ENCODE results near the genes ZNF541, NOP53 and GRIN2D.

GRCh38 chr19:47316698-47317235 is 7.1 kb downstream of the C5AR1 start:
- PRO-cap = no peak

GRCh38 chr19:47382422-47382695 is 33.2 kb downstream of the DHX34 start:
- PRO-cap = no peak

DNA sequence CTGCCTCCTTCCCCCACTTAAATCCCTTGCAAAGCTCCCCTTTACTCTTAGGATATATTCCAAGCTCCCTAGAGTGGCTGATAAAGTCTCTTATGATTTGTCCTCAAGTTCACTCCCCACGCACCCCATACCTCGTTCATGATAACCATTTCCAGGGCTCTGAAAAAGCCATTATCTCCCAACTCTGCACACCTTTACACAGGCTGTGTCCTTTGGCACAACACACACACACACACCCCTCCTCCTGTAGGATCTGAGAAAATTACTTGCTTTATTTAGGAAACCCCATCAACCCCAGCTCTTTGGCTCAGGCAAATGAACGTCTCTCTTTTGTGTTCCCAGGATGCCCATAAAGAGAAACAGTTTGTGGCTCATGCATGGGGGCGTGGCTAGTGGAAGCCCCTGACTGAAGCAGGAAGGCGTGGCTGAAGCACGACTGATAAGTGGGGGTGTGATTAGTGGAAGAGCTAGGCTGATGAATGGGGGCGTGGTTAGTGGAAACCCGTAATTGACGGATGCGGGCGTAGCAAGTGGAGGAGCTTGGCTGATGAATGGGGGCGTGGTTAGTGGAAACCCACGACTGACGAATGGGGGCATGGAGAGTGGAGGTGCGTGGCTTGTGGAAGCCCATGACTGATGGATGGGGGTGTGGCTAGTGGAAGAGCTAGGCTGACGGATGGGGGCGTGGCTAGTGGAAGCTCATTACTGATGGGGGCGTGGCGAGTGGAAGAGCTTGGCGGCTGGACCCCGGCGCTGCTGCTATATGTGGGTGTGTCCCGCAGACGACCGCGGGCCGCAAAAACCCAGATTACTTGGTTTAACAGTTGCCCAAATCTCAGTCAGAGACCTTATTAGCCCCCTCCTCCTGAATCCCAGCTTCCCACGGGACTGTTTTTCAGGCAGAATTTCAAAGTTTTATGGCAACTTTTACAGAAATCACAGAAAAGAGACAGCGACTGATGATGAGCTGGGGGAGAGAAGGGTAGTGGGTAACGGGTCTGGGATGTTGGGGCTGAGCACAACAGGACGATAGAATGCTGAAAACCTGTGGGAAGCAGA is 8.8 kb upstream of the MEIS3 start:
- PRO-cap = bidirectional peak, plus-strand start at position 730 of the sequence, minus-strand start at position 481 of the sequence

DNA sequence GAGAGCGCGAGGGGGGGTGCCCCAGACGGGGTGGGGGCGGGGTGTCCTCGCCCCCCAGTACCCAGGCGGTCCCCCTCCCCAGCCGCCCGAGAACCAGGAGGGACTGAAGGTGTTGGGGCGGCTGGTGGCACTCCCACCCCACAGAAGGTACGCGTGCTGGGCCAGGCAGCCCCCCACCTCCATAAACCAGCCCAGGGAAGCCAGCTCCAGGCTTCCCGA is 290 bp downstream of the SLC8A2 start:
- PRO-cap = no peak

- PRO-cap = no peak
These were observed 12.2 kb downstream of the NAPA start for GRCh38 chr19:47502715-47502986.

DNA sequence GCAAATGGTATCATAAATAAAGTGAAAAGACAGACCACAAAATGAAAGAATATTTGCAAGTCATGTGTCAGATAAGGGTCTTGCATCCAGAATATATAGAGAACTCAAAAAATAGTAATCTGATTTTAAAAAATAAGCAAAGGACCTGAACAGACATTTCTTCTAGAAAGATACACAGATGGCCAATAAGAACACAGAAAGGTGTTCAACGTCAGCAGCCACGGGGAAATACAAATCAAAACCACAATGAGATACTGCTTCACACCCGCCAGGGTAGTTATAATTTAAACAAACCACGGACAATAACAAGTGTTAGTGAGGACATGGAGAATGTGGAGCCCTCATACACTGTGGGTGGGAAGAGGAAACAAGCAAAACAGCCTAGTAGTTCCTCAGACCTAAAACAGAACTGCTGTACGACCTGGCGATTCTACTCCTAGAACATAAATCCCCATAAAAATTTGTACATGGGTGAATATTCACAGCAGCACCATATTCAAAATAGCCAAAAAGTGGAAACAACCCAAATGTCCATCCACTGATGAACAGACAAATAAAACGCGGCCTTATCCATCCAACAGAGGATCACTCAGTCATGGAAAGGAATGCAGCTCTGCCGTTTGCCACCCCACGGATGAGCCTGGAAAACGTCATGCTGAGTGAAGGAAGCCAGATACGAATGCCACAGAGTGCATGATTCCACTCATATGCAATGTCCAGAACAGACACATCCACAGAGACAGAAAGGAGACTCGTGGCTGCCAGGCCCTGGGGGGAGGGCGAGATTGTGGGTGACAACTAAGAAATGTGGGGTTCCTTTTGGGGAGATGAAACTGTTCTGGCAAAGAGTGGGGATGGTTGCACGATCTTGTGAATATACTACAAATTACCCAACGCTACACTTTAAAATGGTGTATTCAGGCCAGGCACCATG is 26.9 kb upstream of the NAPA start:
- PRO-cap = no peak

DNA sequence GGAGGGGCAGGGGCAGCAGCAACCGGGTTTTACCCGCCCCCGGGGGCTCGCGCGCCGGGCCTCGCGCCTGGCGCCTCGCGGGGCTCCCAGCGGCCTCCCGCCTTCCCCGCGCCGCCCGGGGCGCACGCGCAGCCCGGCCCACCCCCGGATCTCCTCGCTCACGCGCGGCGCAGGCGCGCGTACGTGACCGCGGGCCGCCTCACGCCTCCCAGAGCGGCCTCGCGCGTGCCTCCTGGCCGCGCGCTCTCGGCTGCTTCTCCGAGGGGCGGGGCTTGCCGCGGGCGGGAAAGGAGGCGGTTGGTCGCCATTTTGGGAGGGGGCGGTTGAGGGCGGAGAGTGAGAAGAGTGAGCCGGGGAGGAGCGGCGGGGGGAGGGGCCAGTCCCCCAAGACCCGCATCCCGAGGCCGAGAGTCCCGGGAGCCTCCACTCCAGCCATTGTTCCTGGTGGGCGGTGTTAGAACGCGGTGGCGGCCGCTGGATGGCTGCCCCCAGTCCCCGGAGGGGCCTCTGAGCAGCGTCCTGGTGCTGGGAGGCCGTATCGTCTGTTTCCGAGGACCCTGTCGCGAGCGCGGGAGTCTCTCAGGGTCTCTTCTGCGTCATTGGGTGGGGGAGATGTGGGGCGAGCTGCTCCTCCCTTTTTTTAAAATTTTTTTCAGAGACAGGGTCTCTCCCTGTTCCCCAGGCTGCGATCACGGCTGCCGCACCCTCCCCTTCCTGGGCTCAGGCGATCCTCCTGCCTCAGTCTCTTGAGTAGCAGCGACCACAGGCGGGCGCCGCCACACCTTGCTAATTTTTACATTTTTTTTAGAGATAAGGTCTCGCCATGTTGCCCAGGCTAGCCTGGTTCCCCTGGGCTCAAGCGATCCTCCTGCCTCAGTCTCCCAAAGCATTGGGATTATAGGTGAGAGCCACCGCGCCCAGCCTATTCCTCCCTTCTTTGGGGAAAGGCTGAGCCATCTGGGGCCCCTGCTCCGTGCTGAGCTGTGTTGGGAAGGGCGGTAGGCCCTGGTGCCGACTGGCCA is at the start of gene ZNF541:
Gene ZNF541, minus strand, starts transcription at position 99 of the 1,022 bp plus-strand sequence.
- PRO-cap = bidirectional peak, plus-strand start at position 157 of the sequence, minus-strand start at position 126 of the sequence; bidirectional peak, plus-strand start at position 271 of the sequence, minus-strand start at position 248 of the sequence

GRCh38 chr19:47633987-47634492 is 25.1 kb downstream of the BICRA start:
- PRO-cap = bidirectional peak, plus-strand start at chr19:47634244, minus-strand start at chr19:47634102

GRCh38 chr19:47723061-47723495 is 9.9 kb downstream of the EHD2 start:
- PRO-cap = no peak

- PRO-cap = no peak
These were observed 12.3 kb upstream of the NOP53 start for GRCh38 chr19:47733062-47733432.

DNA sequence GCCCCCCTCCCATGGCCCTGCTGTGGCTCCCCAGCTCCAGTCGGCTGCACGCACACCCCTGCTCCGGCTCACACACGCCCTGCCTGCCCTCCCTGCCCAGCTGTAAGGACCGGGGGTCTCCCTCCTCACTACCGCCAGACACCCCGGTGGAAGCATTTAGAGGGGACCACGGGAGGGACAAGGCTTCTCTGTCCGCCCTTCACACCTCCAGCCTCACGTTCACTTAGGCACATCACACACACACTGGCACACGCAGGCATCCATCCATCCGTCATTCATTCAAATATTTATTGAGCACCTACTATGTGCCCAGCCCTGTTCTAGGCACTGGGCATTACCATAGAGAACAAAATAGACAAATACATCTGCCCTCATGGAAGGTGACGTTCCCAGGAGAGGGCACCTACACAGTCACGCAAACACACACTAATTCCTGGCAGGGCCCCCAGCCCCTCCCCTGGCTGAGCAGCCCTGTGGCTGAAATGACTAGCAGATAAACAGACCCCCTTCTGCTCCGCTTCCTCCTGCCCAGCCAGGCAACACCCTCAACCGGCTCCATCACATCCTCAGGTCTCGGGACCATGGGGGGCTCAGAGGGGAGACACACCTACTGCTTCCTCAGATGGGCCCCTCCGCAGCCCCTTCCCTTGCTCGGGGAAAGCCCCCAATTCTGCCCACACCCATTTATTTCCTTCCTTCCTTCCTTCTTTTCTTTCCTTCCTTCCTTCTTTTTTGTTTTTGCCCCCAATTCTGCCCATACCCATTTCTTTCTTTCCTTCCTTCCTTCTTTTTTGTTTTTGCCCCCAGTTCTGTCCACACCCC is 3.7 kb upstream of the NOP53 start:
- PRO-cap = no peak

DNA sequence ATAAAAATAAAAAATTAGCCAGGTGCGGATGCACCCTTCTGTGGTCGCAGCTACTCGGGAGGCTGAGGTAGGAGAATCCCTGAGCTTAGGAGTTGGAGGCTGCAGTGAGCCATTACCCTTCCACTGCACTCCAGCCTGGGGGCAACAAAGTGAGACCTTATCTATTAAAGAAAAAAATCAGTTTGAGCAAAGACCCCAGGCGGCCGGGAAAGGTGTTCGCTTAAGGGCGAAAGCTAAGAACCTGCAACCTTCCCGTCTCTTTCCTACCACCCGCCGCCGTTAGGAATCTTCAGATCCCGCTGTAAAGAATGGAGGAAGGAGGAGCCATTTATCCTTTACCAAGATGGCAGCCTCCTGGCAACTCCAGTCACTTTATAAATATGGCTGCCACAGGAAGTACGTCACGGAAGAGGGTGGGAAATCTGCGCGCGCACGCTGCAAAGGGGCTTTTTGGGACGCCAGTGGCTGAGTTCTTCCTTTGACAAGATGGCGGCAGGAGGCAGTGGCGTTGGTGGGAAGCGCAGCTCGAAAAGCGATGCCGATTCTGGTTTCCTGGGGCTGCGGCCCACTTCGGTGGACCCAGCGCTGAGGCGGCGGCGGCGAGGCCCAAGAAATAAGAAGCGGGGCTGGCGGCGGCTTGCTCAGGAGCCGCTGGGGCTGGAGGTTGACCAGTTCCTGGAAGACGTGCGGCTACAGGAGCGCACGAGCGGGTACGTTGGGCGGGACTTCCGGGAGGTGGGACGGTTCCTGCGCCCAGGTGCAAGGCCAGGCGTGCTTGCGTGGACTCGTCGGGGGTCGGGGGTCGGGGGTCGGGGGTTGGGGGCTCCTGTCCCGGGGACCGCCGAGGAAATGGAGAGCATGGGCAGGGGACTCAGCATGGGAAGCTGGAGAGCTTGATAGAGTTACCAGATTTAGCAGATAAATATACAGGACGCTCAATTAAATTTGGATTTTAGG is at the start of gene NOP53:
Gene NOP53, plus strand, starts transcription at position 473 of the 957 bp plus-strand sequence.
- PRO-cap = unidirectional peak, plus-strand start at position 468 of the sequence

DNA sequence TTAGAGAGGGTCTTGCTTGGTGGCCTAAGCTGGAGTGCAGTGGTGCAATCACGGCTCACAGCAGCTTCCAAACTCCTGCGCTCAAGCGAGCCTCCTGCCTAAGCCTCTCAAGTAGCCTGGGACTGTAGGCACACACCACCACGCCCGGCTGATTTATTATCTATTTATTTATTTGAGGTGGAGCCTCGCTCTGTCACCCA is 1.0 kb upstream of the SELENOW start:
- PRO-cap = no peak

DNA sequence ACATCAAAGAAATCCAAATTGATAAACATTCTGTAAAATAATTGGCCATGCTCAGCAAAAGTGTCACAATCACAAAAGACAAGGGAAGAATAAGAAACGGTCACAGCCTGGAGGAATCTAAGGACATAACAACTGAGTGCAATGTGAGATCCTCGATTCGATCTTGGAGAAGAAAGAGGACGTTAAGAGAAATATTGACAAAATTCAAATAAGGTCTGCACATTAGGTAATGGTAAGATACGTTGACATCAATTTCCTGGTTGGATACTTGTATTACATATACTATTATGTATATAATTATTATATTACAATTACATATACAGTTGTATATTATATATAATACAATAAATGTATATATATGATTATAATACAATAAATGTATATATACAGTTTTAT is 1.1 kb upstream of the CARD8 start:
- PRO-cap = no peak

- PRO-cap = unidirectional peak, minus-strand start at chr19:48326072; unidirectional peak, minus-strand start at chr19:48326101
These were observed 518 bp downstream of the EMP3 start for GRCh38 chr19:48325735-48326405.

DNA sequence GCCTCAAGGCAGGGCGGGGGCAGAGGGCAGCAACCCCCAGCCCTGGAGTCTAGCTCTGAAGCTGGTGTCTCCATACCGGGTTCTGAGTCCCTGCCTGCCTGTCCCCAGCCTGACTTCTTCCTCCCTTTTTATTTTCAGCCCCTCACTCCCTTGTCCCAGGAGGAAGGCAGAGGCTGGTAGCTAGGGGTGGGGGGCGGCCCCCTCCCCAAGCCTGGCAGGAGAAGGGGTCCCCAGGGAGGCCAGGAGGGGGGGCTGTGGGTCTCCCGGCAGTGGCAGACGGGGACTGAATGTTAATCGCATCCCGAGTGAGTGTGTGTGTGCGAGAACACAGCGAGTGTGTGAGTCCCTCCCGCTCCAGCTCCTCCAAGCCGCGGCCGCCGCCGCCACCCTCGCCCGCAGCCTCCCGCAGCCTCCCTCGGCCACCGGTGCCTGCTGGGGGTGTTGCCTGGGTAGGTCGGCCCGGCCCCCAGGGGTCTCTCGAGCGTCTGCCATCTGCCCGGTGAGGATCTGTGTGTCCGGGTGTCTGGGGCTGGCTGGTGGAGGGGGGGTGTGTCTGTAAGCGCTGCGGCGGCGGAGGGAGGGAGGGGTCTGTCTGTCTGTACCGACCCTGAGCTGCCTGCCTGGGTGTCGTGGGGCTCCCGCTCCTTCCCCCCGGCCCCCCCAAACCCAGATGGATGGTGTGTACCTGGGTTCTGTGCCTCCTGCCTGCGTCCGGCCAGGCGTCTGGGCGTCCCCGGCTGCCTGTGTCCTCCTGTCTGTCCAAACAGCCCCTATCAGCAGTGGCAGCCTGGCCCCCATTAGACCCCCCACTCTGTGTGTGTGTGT is at the start of gene GRIN2D:
Gene GRIN2D, plus strand, starts transcription at position 299 of the 825 bp plus-strand sequence.
- PRO-cap = no peak

DNA sequence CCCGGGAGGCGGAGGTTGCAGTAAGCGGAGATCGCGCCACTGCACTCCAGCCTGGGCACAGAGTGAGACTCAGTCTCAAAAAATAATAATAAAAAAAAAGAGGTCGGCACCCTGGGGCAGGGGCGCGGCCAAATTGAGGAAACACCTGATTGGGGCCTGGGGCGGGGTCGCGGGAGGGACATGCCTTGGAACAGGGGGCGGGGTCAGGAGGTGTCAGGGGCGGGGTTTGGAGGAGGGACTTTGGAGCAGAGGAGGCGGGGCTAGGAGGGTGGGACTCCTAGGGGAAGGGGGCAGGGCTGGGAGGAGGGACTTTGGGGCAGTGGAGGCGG is 21.8 kb downstream of the GRIN2D start:
- PRO-cap = no peak

DNA sequence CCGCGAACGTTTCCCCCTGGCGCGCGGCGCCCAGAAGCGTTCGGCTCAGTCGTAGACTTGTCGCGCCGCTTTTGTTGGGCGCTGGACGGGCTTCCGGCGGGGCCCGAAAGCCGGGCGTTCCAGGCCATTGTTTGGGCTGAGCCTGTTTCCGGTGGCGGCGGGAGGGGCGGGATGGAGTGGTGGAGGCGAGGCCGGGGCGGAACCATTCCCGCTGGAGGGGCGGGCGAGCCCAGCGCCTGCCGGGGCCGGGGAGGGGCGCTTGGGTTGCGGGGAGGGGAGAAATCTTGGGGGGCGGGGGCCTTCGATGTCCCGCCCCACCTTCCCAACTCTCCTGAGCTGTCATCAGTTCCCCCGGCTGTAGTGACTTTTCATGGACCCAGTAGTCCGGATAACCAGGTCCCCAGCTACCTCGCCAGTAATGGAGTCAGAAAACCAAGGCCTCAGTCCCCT is 445 bp downstream of the CYTH2 start:
- PRO-cap = bidirectional peak, plus-strand start at position 205 of the sequence, minus-strand start at position 138 of the sequence

DNA sequence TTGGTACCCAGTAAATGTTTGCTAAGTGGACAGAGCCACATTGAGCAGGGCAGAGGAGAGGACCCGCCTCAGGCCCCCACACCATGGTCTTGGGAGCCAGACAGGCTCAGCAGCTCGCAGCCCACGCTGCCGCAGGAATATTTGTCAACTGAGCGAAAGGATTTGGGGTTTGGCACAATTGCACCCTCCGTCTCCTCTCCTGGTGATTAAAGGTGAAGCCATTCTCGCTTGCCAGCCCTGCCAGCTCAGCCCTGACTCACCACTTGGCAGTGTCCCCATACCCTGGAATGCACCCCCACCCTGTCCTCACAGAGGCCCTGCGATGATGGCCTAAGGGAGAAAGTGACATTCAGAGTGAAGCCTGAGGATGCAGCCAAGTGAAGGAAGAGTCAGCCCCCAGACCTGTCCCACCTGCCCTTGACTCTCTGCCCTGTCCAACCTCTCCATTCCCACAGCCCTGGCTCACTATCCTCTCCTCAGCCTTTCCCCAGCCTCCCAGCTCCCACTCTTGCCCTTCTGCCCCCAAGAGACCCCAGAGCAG is 18.8 kb downstream of the CYTH2 start:
- PRO-cap = no peak

- PRO-cap = no peak
These were observed 4.2 kb downstream of the SULT2B1 start for GRCh38 chr19:48556218-48556590.

Measured in right common carotid artery plus branches (tissue), 1 donor.